ENCODE measurements around a stretch of chr10.

GRCh38 chr10:30919874-30920922 lies 111.5 kb downstream of the ZNF438 start:
- PRO-cap, result no peak
CAGE:
- cytosol, long polyA plus RNA, result no peak
- long polyA plus RNA, result no peak
- nucleus, long polyA plus RNA, result no peak

GRCh38 chr10:30989082-30989640 lies 42.5 kb downstream of the ZNF438 start:
- PRO-cap, result no peak
CAGE:
- cytosol, long polyA plus RNA, result no peak
- long polyA plus RNA, result no peak
- nucleus, long polyA plus RNA, result no peak

DNA sequence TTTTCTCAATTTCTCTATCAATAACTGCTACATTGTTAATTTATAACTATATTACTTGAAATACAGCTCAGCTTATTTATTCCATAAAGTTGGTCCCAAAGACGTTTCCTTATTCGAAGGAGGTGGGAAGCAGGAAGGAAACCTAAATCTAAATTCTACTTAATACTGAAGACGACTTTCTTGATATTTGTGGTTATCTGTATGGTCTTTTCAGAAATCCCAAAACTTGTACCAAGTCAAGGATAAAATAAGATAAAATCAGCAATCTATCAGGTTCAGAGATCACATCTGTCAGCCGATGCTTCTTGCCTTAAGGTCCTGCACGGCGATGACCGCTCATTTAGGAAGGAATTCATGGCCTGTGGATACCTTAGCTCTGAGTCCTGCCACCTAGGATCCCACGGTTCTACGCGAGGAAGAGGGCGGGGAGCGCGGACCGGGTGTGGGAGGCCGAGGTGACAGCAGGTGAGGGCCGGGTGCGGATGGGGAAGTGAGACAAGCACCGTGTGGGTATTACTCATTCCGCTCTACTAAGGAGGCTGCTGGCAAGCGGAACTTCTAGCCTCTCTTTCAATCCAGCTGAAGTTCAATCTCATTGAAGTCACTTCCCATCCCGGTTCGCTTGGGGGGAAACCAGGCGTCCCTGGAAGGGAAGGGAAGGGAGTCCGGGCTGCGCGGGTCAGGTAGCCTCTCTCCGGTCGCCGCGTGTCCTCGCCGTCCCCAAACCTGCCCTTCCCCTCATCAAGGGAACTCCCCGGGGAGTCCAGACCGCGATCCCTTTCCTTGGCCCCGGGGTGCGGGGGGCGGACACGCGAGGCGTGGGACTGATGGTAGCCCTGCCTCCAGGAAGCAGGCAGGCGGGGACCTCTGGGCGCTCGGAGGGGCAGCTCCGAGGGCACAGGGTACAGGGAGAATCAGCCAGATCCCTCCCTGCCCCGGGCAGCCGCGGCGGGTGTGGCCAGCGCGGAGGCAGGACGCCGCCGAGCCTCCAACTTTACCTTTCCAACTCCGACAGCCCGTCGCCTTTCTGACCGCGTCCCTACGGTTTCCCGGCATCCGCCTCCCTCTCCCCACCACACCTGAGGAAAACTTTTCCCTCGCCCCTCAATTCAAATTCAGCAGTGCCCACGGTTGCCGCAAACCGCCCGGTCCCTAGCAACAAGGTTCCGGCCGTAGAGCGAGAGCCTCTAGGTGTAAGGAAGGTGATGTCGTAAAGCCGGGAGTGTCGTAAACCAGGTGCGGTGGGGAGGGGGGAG lies 690 bp upstream of the ZEB1 start:
- PRO-cap, result no peak
CAGE:
- cytosol, long polyA plus RNA, result no peak
- long polyA plus RNA, result no peak
- nucleus, long polyA plus RNA, result no peak

DNA sequence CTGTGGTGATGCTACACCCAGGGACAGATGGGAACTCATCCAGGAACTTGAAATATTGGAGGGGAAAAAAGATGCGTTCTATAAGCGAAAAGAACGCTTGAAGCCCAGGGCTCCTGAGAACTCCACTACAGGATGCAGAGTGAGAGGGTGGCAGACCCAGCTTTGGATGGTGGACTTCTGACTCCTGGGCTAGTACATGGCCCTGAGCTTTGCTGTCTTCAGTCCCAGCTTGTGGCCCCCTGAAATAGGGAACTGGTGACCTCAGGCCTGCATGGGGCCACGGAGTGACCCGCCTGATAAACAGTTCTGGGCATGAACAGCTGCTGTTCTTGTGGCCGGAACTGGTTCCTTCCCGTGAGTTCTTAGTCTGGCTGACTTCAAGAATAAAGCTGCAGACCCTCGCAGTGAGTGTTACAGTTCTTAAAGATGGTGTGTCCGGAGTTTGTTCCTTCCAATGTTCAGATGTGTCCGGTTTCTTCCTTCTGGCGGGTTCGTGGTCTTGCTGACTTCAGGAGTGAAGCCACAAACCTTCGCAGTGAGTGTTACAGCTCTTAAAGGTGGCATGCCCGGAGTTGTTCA lies 267.7 kb downstream of the ZEB1 start:
- PRO-cap, result no peak
CAGE:
- cytosol, long polyA plus RNA, result no peak
- long polyA plus RNA, result no peak
- nucleus, long polyA plus RNA, result no peak

DNA sequence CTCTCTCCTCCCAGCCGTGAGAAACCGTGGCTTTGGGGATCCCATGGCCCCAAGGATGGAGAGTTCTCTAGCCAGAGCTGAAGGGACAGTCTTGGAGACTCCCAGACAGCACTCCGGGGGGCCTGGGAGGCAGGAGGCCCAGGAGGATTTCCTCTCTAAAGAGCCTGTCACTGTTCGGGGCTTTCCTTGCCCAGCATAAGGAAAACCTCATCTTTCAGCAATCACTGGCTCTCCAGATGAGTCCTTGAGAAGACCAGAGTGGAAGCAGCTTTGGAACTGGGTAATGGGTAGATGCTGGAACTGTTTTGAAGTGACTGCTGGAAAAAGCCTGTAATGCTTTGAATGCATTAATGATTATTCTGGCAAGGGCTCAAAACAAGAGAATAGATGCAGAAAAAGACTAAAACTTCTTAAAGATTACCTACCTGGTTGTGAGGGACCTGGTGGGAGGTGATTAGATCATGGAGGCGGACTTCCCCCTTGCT lies 226.9 kb downstream of the ARHGAP12 start:
- PRO-cap, result no peak
CAGE:
- cytosol, long polyA plus RNA, result no peak
- long polyA plus RNA, result no peak
- nucleus, long polyA plus RNA, result no peak

DNA sequence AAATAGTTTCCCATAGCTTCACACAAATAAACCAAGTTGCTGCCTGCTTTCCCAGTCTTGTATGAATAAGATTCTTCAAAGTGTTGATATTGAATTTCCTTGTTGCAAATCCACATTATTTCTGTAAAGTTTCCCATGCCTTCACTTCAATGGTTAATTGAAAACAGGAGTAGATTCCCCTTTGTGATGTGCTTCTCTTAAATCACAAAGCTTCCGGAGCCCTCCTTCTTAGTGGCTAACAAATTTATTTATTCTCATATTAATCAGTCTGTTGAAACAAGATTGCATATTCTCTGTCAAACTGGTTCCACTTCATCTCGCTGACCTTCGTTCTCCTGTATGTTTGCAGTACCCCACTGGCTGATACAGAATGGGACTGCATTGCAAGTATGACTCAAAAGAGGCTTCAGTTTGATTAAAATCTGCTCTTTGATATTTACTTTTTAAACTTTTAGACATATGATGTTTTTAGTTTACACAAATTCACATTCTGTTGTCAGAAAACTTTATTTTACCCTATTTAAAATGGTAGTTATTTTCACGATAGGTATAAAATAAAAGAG lies 14.2 kb upstream of the ARHGAP12 start:
- PRO-cap, result no peak
CAGE:
- cytosol, long polyA plus RNA, result no peak
- long polyA plus RNA, result no peak
- nucleus, long polyA plus RNA, result no peak

- PRO-cap, result no peak
CAGE:
- cytosol, long polyA plus RNA, result no peak
- long polyA plus RNA, result no peak
- nucleus, long polyA plus RNA, result no peak
Observed at GRCh38 chr10:32011067-32011844, 45.0 kb downstream of the KIF5B start.

- PRO-cap, result no peak
CAGE:
- cytosol, long polyA plus RNA, result no peak
- long polyA plus RNA, result no peak
- nucleus, long polyA plus RNA, result no peak
Observed at GRCh38 chr10:32114444-32115005, 58.3 kb upstream of the KIF5B start.

DNA sequence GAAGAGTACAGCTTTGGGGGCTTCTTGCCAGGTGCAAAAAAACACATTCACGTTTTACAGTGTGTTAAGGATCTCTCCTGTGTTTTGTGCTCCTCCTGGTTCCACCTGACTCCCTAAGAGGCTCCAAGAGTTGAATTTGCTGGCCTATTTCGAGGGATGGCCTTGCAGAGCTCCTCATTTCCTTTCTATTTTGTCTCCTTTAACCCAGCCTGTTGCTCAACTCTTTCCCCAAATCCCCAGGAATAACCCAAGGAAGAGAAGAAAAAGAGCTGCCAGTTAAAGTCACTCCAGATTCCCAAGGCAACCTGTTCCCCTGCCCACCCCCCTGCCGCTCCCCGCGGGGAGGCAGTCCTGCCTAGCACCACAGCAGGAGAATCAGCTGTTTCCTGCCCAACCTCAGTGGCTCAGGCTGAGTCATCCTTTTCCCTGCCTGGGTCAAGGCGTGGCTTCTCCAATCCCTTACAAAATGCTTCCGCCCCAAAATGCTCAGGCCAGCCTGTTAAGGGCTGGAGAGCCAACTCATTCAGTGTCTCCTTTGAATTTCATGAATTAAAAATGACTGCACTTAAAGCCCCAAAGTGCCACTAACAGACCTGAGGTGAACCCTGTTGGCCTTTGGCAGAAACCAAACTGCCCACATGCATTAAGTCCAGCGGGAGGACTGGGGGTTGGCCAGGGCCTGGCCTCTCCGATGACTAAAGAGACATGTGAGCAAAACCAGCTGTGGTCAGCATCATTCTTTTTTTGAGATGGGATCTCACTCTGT lies 83.1 kb upstream of the KIF5B start:
- PRO-cap, result no peak
CAGE:
- cytosol, long polyA plus RNA, result no peak
- long polyA plus RNA, result no peak
- nucleus, long polyA plus RNA, result no peak

GRCh38 chr10:32144975-32145487 lies 88.8 kb upstream of the KIF5B start:
- PRO-cap, result no peak
CAGE:
- cytosol, long polyA plus RNA, result no peak
- long polyA plus RNA, result no peak
- nucleus, long polyA plus RNA, result no peak

DNA sequence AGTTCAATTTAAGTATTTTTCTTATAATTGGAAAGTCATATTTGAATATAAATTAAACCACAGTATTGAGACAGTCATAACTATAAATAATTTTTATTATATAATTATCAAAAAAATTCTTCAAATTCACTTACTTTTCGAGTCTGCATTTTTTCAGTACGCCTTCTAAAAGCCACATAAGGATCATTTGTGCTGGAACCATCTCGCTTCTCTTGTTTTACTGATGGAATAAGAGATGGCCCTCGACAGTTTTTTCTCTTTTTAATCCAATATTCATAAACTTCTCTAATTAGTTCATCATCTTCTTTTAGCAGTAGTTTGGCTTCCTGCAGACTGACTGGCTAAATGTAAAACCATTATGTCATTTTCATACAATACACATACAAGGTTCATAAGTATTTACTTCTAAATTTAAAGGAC lies 54.1 kb downstream of the EPC1 start:
- PRO-cap, result no peak
CAGE:
- cytosol, long polyA plus RNA, result no peak
- long polyA plus RNA, result no peak
- nucleus, long polyA plus RNA, result no peak

DNA sequence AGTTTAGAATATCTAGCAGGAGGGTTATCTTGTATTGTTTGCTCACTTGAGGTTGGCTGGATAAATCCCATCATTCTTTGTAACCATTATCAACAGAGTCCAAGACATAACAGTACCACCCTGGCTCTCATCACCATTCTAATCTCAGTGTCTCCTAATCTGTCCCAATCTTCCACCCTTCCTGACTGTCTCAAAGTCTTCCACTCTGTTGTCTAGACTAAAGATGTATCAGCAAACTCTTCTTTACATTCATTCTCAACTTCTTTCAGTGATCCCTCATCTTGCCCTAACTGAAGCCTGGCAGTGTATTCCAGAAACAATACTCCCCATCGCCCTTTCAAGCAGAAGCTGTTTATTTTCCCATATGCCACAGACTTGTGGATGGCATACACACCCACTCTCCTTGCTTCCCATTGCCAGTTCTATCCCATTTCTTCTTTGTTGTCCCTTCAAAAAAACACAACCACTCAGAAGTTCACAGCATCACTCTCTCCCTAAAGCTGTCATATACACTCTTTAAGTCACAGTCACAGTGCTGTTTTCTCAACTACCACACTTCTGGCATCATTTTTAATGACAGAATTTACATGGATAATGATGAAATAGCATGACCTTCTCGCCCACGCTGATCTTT lies 11.7 kb downstream of the EPC1 start:
- PRO-cap, result no peak
CAGE:
- cytosol, long polyA plus RNA, result no peak
- long polyA plus RNA, result no peak
- nucleus, long polyA plus RNA, result no peak

DNA sequence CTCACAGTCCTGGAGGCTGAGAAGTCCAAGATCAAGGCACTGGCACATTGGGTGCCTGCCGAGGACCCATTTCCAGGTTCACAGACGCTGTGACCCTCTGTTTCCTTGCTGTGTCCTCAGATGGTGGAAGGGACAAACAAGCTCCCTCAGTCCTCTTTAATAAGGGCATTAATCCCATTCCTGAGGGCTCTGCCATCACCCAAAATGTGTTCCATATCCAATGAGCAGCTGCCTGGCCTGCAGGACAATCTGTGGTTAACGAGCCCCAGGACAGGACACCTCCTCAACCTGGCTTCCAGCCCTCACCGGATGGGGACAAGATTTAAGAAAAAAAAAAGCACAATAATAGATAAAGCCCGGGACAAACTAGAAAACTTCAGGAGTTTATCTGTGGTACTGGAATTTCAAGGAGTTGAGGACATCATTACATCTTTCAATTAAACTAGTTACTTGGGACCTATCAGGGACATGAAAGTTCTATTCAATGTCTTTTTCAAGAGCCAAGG lies 67.4 kb downstream of the ITGB1 start:
- PRO-cap, result no peak
CAGE:
- cytosol, long polyA plus RNA, result no peak
- long polyA plus RNA, result no peak
- nucleus, long polyA plus RNA, result no peak

- PRO-cap, result no peak
CAGE:
- cytosol, long polyA plus RNA, result no peak
- long polyA plus RNA, result no peak
- nucleus, long polyA plus RNA, result no peak
Observed at GRCh38 chr10:32957148-32957818, 747 bp downstream of the ITGB1 start.

DNA sequence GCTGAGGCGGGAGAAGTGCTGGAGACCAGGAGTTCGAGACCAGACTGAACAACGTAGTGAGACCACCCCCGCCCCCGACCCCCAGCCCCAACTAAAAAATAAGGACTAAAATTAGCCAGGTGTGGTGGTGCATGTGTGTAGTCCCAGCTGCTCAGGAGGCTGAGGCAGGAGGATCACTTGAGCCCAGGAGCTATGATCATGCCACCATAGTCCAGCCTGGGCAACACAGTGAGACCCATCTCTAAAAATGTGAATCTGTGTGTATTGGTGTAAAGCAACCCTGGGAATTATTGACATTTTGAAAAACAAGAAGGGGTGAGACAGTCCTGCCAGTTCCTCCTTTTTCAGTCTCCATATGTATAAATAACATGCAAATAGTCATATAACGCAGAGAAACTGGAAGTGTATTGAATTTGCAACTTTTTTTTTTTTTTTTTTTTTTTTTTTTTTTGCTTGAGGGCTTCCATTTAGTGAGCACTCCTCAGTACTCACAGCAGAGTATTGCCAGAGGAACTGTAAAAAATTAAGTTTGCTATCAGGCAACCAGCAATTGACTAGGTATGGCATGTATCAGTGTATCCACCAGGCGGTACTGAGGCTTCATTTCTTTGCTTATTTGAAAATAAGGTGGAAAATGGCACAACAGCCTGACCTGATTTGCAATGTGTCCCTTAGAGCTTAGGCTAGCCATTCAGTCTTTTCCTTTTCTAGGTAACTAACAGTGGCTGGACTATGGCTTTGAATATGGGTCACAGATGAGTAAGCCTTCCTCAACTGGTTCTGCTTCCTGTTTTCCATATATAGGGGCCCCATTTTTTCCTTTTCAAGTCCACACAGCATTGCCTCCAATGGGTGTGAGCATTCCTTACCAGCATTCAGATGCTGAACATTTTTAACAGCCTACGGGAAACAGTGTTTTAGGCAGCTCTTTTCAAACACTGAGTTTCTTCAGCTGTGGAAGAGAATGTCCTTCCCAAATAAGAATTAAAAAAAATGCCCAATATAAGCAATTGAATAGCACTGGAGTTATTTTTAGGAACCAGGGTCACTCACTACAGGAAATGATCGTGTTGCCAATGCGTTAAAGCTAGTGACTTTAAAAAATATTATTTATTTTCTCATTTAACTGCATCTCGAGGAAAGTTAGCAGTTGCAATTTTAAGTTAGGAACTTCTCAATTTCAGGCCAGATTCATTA lies 3.7 kb upstream of the ITGB1 start:
- PRO-cap, result no peak
CAGE:
- cytosol, long polyA plus RNA, result no peak
- long polyA plus RNA, result no peak
- nucleus, long polyA plus RNA, result no peak

GRCh38 chr10:32972350-32972867 lies 14.4 kb upstream of the ITGB1 start:
- PRO-cap, result no peak
CAGE:
- cytosol, long polyA plus RNA, result no peak
- long polyA plus RNA, result no peak
- nucleus, long polyA plus RNA, result no peak

- PRO-cap, result no peak
CAGE:
- cytosol, long polyA plus RNA, result no peak
- long polyA plus RNA, result no peak
- nucleus, long polyA plus RNA, result no peak
Observed at GRCh38 chr10:32983120-32983993, 25.3 kb upstream of the ITGB1 start.

DNA sequence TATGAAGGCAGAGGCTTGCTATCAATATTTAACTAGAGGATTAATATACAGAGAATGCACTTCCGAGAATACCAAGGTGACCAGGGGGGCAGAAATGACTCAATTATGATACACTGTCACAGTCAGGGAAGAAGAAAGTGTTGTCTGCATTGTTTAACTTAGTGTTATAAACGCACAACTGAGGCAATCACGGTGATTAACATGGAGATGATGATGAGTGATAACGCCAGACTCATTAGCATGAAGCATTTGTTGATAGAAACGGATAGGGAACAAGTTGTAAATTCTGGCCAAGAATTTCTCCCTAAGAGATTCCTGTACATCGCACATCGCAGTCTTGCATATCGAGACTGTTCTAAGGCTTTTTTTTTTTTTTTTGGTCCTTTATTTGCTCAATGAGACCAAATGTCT lies 178.2 kb downstream of the NRP1 start:
- PRO-cap, result no peak
CAGE:
- cytosol, long polyA plus RNA, result no peak
- long polyA plus RNA, result no peak
- nucleus, long polyA plus RNA, result no peak

DNA sequence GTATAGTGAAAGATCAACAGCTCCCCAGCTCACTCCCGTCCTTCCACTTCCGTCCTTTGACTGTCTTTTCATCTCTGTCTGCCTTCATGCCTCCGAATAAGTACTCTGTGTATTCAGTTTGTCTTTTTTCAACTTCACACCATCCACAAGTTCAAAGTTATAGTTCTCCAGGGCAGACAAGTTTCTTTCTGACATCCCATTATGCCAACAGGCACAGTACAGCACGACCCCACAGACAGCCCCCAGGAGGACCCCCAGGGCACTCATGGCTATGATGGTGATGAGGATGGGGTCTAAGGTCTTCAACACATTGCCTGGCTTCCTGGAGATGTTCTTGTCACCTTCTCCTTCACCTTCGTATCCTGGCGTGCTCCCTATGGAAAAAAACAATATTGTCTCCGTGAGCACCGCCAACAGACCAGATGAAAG lies 154.5 kb downstream of the NRP1 start:
- PRO-cap, result no peak
CAGE:
- cytosol, long polyA plus RNA, result no peak
- long polyA plus RNA, result no peak
- nucleus, long polyA plus RNA, result no peak

DNA sequence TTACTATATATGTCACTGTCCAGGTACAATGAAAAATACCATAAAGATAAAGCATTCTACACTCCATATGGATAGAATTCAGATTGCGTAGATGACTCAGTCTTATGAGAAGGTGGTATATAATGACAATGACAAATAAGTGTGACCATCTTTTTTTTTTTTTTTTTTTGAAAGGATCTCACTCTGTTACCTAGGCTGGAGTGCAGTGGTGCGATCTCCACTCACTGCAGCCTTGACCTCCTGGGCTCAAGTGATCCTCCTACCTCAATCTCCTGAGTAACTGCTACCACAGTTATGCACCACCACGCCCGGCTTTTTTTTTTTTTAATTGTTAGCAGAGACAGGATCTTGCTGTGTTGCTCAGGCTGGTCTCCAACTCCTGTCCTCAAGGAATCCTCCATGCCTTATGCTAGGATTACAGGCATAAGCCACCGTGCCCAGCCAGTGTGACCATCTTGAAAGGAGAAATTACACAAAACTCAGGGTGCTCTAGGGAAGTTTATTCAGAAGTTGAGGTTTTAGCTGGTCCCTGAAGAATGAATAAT lies 43.2 kb upstream of the NRP1 start:
- PRO-cap, result no peak
CAGE:
- cytosol, long polyA plus RNA, result no peak
- long polyA plus RNA, result no peak
- nucleus, long polyA plus RNA, result no peak

All from A549 (cell line).